Retinal pigment epithelial cell (primary cell): ENCODE measurements around the genes CPNE7 and SPATA33.

GRCh38 chr16:89285076-89285576 lies 67.6 kb downstream of the ZNF778 start:
- RRBS, result no CpG with 5 or more reads among the region's 29 CpGs

DNA sequence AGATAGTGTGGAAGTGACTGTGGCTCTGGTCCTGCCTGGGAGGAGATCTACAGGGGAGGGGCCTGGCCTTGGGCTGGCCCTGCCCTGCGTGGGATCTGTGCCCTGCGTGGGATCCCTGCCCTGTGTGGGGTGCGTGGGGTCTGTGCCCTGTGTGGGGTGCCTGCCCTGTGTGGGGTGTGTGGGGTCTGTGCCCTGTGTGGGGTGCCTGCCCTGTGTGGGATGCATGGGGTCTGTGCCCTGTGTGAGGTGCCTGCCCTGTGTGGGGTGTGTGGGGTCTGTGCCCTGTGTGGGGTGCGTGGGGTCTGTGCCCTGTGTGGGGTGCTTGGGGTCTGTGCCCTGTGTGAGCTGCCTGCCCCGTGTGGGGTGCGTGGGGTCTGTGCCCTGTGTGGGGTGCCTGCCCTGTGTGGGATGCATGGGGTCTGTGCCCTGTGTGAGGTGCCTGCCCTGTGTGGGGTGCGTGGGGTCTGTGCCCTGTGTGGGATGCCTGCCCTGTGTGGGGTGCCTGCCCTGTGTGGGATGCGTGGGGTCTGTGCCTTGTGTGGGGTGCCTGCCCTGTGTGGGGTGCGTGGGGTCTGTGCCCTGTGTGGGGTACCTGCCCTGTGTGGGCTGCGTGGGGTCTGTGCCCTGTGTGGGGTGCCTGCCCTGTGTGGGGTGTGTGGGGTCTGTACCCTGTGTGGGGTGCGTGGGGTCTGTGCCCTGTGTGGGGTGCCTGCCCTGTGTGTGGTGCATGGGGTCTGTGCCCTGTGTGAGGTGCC lies 81.9 kb downstream of the ZNF778 start:
- RRBS, result no CpG with 5 or more reads among the region's 11 CpGs

GRCh38 chr16:89334854-89335770 lies 117.6 kb downstream of the ZNF778 start:
- RRBS, result no CpG with 5 or more reads among the region's 24 CpGs

DNA sequence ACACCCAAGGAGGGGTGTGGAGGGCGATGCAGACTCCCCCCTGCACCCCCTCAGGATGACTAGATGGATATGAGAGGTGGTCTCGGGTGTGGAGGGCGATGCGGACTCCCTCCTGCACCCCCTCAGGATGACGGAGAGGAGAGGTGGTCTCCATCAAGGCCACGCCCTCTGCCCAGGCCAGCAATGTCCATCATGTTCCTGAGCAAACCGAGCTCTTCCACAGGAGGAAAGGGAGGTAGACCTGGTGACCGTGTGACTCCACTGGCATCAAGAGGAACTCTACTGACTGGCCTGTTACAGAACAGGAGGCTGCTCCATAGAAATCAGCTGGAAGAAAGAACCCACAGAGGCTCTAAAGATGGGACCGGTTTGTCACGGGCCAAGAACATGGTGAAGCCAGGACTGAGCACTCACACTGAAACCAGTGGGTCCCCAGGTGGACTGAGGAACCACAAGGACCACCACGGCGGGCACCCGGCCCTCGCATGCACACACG lies 118.7 kb downstream of the ANKRD11 start:
- RRBS, result 89% methylated on average over 5 of the region's 15 CpGs

DNA sequence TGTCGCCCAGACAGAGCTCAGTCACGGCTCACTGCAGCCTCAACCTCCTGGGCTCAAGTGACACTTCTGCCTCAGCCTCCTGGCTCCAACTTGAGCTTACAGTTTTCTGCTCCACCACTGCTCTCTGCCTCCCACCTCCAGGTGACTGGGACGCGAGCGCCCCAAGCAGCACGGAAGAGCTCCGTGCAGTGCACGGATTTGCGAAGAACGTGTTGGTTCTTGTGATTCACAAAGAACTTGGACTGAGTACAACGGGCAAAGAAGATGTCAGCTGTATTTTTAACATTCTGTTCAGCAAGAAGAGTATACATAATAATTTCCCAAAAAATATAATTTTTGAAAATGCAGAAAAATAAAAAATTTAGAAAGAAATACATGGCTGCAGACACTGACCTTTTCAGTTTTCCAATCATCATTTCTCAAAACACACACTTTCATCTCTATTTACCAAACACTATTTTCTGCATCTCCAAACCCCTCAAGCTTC lies 110.8 kb downstream of the ANKRD11 start:
- RRBS, result no CpG with 5 or more reads among the region's 11 CpGs

DNA sequence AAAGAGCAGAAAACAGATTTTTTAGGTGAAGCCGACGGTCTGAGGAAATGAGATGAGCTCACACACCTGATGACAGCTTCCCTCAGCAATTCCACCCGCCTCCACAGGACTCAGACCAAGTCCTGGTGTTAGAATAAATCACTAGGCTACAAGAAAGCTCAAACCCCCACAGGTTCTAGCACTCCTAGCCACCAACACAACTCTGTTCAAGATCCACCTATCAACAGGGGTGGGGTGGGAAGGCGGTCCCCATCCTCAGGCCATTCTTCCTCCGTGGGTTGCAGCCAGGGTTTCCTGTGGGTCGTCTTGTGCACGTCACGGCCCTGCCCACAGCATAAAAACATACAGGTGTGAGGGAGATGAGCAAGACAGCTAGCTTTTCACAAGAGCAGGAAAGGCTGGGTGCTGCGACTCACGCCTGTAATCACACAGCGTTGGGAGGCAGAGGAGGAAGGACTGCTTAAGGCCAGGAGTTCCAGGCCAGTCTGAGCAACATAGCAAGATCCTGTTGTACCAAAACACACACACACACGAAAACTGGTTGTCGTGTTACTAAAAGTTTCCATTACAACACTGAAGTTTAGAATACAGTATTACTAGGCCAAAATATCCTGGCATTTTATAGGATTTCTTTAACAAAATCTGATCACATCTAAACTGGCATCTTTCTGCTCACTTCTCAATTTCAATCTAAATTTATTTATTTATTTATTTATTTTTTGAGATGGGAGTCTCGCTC lies 81.1 kb downstream of the ANKRD11 start:
- RRBS, result no CpG with 5 or more reads among the region's 14 CpGs

DNA sequence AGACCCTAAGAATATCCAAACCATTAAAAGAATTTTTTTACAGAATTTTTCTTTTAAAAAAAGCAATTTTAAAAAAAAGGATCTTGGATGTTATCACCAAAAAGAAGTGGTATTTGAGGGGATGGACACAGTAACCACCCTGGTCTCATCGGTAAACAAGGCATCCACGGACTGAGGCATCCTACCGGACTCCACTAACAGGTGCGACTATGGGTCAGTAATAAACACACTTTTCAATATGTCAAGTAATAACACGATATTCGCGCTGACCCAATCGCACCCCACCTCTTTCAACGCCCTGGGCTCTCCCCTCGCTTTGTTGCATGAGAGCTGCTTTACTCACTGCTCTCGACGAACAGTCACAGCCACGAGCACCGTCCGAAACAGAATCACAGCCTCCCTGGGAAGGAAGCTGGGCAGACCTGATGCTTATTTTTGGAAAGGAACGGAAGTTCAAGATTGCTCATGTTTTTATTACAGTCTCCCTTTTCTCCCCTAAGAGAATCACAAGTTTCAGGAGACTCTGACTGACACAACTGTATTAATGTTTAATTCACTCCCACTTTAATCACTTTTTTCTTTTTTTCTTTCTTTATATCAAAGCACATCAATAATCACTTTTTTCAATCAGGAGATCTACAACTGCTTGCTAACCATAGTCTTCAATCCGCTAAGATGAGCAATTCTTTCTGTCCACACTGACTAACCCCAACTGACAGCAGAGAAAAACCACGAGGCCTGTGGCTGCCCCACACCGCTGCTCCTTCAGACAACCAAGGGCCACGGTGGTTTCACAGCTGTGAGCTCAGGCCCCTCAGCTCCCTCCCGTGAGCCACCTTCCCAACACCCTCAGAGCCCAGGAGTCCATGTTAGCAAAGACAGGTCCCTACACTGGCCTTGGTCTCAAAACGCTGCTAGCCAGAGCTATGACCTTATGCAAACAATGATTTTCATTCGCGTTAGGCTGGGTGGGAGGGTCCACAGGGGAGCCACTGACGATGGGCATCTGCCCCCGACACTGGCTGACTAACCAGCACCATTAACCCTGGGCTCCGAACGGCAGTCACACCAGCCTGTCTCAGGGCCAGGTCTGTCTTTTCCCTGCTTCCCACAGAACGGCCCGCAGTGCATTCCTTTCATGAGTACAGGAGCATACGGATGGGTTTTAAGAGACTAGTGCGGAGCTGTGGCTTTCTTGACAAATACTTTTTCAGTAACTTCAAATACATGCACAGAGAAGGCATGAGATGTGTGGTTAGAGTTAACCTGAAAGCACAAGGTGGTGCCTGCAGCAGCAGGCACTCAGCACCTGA lies 67.6 kb downstream of the ANKRD11 start:
- RRBS, result no CpG with 5 or more reads among the region's 32 CpGs

DNA sequence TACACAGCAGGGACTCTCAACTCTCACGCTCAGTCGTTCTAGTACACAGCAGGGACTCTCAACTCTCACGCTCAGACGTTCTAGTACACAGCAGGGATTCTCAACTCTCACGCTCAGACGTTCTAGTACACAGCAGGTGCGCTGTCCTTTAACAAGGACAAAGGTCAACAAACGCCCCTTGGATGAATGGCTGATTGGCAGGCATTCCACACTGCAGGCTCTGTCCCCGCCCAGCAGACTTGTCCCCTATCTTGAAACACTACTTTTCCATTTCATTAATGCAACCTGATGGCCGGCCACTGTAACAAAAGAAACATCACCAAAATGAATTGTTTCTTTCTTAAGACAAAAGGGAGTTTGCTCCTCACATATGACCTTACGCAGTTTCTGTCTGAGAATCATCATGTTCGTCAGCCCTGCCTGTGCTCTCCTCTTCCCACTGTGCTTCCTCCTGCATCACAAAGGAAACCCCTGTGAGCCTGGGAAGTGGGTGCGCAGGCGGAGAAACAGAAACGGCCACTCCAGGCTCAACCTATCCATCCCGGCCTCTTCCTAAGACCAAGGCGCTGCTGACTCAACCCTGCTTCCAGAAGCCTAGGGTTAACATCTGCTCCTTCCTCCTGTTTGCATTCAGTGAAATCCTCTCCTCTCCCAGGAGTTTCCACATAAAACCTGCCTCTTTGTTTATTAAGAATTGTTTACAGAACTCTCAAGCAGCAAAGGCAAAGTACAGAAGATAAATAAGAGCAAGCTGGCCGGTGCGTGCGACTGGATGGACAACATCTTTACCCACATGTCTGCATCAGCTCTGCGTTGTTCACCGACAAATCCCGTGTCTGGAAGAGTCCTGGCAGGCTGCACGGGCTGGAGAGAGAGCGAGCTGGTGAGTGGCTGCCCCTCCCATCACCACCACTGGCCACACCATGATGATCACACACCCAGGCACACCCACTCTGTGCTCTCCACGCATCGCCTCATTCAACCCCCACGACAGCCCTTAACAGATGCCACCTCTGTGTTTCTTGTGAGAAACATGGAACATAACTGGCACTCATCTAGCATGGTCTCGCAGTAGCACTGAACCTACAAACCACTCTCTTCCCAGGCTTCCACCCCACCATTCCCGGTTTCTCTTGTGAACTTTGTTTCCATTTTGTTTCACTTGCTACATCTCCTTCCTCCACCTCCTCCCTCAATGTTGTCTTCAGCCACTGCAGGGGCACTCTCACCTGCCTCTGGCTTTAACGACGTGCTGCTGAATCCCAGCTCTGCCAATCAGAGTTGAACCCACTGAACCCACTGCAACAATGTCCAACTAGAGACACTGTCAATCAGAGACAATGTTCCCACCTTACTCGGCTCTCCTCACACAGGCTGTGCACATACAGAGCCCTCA lies 59.4 kb downstream of the ANKRD11 start:
- RRBS, result no CpG with 5 or more reads among the region's 33 CpGs

DNA sequence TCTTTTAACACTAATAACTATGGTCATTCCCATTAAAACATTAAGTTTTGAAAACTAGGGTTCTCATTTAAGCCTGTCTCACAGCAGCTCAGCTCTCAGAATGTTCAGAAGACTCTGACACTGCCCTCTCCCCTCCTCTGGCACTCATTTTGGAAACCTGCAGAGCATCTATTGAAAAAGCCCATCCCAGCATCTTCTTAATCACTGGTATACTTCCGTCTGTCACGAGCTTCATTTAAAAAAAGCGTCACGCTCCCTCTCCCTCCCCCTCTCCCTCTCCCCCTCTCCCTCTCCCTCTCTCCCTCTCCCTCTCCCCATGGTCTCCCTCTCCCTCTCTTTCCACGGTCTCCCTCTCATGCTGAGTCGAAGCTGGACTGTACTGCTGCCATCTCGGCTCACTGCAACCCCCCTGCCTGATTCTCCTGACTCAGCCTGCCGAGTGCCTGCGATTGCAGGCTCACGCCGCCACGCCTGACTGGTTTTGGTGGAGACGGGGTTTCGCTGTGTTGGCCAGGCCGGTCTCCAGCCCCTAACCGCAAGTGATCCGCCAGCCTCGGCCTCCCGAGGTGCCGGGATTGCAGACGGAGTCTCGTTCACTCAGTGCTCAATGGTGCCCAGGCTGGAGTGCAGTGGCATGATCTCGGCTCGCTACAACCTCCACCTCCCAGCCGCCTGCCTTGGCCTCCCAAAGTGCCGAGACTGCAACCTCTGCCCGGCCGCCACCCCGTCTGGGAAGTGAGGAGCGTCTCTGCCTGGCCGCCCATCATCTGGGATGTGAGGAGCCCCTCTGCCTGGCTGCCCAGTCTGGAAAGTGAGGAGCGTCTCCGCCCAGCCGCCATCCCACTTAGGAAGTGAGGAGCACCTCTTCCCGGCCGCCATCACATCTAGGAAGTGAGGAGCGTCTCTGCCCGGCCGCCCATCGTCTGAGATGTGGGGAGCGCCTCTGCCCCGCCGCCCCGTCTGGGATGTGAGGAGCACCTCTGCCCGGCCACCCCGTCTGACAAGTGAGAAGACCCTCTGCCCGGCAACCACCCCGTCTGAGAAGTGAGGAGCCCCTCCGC lies 28.3 kb downstream of the ANKRD11 start:
- RRBS, result no CpG with 5 or more reads among the region's 49 CpGs

- RRBS, result no CpG with 5 or more reads among the region's 12 CpGs
Measured at GRCh38 chr16:89466550-89467180, 23.7 kb downstream of the ANKRD11 start.

DNA sequence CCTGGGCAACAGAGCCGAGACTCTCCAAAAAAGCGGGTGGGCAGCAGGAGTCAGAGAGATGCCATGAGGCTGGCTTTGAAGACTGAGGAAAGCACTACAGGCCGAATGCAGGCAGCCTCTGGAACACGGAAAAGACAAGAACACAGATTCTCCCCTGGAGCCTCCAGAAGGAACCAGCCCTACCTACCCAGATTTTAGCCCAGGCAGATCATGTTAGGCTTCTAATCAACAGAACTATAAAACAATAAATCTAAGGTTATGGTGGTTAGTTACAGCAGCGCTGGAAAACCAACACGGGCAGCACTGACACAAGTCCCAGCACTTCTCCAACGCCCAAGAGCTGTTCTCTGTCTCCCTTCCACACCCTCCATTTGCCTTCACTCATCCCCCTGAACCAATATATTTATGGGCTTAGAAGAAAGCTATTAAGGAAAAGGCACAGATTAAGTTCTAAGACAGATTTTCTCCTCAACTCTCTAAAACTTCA lies 7.6 kb downstream of the ANKRD11 start:
- RRBS, result no CpG with 5 or more reads among the region's 7 CpGs

- RRBS, result no CpG with 5 or more reads among the region's 36 CpGs
Measured at GRCh38 chr16:89548391-89549365, 11.8 kb upstream of the RPL13 start.

DNA sequence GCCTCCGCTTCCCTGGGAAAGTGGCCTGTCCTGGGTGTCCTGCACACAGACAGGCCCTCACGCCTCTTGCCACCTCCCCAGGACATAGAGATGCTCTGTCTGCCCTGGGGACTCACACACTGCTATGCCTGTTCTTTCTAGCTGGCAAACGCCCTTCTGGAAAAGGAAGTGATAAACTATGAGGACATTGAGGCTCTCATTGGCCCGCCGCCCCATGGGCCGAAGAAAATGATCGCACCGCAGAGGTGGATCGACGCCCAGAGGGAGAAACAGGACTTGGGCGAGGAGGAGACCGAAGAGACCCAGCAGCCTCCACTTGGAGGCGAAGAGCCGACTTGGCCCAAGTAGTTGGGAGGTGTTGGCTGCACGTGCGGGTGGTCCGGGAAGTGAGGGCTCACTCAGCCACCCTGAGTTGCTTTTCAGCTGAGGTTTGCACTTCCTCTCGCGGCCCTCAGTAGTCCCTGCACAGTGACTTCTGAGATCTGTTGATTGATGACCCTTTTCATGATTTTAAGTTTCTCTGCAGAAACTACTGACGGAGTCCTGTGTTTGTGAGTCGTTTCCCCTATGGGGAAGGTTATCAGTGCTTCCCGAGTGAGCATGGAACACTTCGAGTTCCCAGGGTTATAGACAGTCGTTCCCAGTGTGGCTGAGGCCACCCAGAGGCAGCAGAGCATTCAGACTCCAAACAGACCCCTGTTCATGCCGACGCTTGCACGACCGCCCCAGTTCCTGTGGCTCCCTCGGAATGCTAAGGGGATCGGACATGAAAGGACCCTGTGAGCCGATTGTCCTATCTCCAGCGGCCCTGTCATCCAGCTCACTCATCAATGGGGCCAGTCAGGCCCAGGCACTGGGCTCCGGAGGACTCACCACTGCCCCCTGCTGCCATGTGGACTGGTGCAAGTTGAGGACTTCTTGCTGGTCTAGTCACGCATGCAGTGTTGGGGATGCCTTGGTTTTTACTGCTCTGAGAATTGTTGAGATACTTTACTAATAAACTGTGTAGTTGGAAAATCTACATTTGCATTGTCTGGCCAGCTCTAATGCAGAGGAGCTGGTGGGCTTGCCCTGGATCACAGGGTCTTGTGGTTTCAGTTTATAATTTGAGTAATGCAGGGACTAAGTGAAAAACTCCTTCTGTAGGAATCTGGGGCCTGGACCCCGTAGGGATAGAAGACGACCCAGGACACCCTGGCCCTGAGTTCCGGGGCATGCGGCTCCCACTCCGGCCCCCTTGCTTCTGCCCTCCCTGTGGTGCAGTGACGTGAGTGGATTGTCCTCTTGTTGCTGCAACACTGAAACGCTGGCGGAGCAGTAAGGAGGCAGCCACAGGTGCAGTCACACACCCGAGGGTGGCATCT lies 3.3 kb upstream of the RPL13 start:
- RRBS, result no CpG with 5 or more reads among the region's 43 CpGs

DNA sequence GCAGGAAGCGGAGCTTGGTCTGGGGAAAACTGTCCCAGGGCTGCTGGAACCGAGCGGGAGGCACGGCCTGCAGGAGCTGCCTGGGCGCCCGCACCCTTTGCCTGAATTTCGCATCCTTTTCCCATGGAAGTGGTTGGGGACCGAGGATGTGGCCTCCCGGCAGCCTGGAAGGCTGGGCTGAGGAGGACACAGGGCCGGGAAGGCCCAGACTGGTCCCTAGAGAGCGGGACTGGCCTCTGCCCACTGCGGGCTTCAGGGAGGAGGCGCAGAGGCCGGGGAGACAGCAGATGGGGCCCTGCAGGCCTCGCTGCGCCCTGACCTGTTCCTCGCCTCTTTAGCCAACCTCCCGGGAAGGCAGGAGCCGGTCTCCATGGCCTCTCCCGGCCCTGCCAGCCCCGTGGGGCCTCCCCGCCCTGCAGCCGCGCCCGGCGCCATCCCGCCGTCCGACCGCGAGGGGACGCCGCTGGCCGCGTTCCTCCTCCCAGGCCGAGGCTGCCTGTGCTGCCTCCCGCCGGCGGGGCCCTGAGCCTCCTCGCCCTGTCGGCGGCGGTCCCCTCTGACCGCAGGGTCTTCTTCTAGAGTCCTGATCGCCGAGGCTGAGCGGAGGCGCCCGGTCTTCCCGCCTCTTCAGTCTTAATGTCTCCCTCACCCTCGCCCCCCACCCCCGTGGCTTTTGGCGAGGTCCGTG lies 1.1 kb upstream of the CPNE7 start:
- RRBS, result 10% methylated on average over 28 of the region's 54 CpGs

GRCh38 chr16:89575456-89576216 lies at the start of gene CPNE7:
TSS of gene CPNE7 (plus strand) at chr16:89575758.
- RRBS, result 1% methylated on average over 76 of the region's 91 CpGs

DNA sequence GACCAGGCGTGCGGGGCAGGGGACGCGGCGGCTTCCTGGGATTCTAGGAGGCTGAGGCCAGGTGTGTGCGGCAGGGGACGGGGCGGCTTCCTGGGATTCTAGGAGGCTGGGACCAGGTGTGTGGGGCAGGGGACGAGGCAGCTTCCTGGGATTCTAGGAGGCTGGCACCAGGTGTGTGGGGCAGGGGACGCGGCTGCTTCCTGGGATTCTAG lies 283 bp downstream of the DPEP1 start:
- RRBS, result no CpG with 5 or more reads among the region's 11 CpGs

- RRBS, result 87% methylated on average over 4 of the region's 23 CpGs
Measured at GRCh38 chr16:89614031-89614528, 638 bp downstream of the DPEP1 start.

GRCh38 chr16:89657470-89658188 lies at the start of gene SPATA33:
TSS of gene SPATA33 (plus strand) at chr16:89657836.
- RRBS, result under 1% methylated on average over 27 of the region's 93 CpGs

GRCh38 chr16:89712171-89712968 lies 8.3 kb downstream of the VPS9D1 start:
- RRBS, result 2% methylated on average over 14 of the region's 31 CpGs

GRCh38 chr16:89728897-89730270 lies 8.0 kb downstream of the ZNF276 start:
- RRBS, result 93% methylated on average over 8 of the region's 38 CpGs